Breast epithelium (tissue), 2 donors: ENCODE results near the gene ZNF536.

DNA sequence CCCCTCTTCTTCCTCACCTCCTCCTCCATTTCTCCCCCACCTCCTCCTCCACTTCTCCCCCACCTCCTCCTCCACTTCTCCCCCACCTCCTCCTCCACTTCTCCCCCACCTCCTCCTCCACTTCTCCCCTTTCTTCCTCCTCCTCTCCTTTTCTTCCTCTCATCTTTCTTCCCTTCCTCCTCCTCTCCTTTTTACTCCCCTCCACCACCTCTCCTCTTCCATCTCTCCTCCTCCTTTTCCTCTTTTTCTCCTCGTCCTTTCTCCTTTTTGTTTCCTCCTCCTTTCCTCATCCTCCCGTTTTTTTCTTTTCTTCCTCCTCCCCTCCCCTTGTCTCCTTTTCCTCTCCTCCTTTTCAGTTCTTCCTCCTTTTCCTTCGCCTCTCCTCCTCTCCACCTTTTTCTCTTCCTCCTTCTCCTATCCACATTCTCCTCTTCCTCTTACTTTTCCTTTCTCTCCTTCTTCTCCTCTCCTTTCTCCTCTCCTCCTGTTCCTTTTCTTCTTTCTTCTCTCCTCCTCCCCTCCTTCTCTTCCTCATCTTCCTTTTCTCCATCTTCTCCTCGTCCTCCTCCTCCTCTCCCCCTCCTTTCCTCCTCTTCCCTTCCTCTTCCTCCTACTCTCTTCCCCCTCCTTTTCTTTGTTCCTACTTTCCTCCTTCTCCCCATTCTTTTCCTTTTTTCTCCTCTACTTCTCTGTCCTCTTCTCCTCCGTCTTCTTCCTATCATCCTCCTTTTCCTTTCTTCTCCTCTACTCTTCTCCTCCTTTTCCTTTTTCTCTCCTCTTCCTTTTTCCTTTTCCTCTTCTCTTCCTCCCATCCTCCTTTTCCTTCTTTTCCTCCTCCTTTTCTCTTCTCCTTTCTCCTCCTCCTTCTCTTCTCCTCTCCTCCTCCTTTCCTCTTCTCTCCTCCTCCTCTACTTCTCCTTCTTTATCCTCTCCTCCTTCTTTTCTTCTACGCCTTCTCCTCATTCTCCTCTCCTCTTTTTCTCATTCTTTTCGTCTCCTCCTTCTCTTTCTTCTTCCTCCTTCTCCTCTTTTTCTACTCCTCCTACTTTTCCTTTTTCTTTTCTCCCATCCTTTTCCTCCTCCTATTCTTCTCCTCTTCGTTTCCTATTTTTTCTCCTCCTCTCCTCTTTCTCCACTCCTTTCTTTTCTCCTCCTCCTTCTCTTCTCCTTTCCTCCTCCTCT, 72.1 kb downstream of the ZNF91 start:
- PRO-cap: unidirectional peak, minus-strand start at position 256 of the sequence
- RAMPAGE, long total RNA, 2 experiments: no peak in any of the 2 experiments

DNA sequence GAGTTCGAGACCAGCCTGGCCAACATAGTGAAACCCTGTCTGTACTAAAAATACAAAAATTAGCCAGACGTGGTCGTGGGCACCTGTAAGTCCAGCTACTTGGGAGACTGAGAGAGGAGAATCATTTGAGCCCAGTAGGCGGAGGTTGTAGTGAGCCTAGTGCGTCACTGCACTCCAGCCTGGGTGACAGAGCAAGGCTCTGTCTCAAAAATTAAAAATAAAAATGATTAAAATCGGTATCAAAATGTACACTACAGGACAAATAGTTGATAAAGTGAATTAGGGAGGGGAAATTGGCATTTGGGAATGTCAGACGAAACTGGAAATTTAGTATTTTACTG, 1.5 kb downstream of the ZNF91 start:
- PRO-cap: no peak
- RAMPAGE, long total RNA, 2 experiments: no peak in any of the 2 experiments

- PRO-cap: no peak
- RAMPAGE, long total RNA, 2 experiments: no peak in any of the 2 experiments
Measured at GRCh38 chr19:23698685-23699847, 12.1 kb upstream of the ZNF675 start.

- PRO-cap: no peak
- RAMPAGE, long total RNA, 2 experiments: no peak in any of the 2 experiments
Measured at GRCh38 chr19:27761277-27761838, 1451.6 kb downstream of the UQCRFS1 start.

GRCh38 chr19:27767841-27768790, 1444.8 kb downstream of the UQCRFS1 start:
- PRO-cap: no peak
- RAMPAGE, long total RNA, 2 experiments: no peak in any of the 2 experiments

DNA sequence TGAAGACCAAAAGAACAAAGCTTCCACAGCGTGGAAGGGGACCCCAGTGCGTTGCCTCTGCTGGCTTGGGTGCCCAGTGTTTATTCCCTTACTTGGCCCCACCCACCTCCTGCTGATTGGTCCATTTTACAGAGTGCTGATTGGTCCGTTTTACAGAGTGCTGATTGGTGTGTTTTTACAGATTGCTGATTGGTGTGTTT, 1204.5 kb downstream of the UQCRFS1 start:
- PRO-cap: no peak
- RAMPAGE, long total RNA, 2 experiments: no peak in any of the 2 experiments

DNA sequence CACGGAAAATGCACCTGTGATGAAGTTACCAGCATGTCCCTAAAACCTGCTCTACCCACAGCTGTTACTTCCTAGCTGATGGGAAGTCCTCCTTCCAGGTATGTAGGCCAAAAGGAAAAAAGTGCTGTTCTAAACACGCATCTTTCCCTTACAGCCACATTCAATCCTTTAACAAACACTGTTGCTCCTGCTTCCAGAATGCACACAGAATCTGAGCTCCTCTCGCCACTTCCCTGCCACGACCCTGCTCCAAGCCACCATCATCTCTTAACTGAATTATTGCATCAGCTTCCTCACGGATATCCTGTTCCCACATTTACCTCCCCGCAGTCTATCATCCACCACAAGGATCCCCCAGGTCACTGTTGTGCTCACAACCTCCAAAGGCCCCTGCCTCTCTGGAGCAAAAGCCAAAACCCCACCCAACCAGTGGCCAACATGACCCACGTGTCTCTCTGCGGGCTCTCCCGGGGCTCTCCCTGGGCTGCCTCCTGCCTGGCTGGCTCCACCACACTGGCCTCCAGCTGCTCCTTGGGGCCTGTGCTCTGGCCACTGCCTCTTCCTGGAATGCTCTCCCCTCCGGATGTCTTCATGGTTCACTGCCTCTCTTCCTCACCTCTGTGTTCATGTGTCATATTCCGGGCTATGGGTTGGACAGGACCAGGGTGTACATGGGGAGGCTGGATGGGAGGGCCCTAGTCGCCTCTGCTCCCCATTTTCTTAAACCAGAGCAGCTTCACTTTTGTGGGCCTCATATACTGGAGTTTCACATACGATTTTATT, 809.3 kb downstream of the UQCRFS1 start:
- PRO-cap: no peak
- RAMPAGE, long total RNA, 2 experiments: no peak in any of the 2 experiments

DNA sequence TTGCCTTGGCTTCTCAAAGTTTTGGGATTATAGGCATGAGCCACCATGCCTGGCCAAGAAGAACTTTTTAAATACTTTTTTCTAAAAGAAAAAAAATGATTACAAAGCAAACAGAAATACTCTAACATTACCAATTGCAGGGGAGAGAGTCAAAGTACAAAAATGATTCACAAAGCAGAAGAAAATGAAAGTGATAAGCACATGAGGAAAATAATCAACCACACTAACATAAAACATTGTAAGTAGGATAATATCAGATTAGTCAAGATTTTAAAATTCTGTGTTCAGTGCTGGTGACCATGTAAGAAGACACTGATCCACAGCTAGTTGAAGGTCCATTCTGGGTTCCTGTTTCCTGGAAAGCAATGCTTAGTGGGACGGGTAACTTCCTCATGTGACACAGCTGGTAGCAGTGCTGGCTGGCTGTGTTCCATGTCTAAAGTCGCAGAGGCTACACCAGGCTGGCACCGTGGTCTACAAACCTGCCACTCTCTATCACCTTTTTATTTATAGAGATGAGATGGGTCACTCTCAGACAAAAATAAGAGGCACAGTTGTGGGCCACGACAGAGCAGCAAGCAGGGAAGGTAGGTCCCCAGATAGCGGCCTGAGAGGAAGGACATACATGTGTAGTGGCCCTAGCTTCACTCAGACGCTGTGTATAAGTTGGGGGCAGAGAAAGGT, 731.9 kb downstream of the UQCRFS1 start:
- PRO-cap: no peak
- RAMPAGE, long total RNA, 2 experiments: no peak in any of the 2 experiments

- PRO-cap: no peak
- RAMPAGE, long total RNA, 2 experiments: no peak in any of the 2 experiments
Measured at GRCh38 chr19:28542753-28543345, 670.1 kb downstream of the UQCRFS1 start.

GRCh38 chr19:28544401-28544962, 668.5 kb downstream of the UQCRFS1 start:
- PRO-cap: no peak
- RAMPAGE, long total RNA, 2 experiments: no peak in any of the 2 experiments

GRCh38 chr19:29178574-29178893, 34.4 kb downstream of the UQCRFS1 start:
- PRO-cap: no peak
- RAMPAGE, long total RNA, 2 experiments: no peak in any of the 2 experiments

DNA sequence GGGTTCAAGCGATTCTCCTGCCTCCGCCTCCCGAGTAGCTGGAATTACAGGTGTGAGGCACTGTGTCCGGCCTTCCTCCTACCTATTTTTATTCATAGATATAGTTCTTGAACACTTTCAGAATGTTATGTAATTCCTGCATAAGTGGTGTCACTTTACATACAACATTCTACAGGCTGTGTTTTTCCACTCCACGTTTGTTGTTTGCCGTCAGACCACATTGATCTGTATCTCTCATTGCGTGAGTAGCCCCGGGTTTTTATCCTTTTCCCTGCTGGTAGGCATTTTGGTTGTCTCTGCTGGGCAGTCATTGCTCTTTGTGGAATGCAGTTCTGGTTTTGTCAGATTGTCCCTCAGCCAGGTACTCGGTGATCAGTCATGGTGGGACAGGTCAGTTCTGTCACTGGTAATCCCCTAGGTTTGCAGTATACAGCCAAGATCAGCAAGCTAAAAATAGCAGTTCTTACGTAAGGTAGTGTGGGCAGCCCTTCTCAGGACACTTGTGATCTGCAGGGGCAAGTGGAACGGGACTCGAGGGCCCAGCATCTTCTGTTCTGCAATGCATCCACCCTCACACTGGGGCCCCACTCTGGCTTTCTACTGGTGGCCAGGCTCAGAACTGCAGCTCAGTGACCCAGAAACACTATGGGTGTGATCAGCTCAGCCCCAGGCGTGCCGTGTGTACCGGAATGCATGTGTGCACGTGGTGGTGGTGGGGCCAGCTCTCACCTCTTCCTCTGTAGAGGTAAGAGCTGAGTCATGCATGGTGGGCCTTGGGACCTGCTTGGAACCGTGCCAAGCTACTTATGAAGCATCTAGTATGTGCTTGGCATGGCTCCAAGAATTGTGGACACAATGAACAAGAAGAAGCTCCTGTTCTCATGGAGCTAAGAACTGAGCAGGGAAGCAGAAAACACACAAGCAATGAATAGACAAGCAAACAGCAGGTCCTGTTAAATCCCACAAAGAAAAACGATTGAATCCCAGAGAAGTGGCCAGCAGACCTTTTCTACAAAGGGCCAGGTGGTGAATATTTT, 6.2 kb downstream of the PLEKHF1 start:
- PRO-cap: no peak
- RAMPAGE, long total RNA, 2 experiments: no peak in any of the 2 experiments

DNA sequence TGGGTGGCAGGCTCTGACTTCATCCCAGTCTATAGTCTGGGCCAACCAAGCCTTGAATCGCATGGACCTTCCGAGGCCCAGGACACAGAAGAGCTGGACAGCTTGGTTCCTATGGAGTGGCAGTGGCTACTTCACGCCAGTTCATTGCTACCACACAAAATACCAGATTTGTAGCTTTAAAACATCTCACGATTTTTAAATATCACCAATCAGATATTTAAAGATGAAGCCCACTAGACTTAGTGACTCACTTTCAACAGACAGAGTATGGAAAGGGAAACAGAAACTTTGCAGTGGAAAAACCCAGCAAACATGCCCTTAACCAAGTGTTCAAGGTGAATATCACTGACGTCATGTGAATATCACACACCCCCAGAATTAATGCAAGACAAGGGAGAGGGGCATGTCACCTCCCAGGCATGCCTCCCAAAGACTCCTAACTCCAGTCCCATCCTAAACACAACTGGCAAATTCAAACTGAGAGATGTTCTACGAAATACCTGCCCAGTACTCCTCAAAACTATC, 10.2 kb downstream of the C19orf12 start:
- PRO-cap: no peak
- RAMPAGE, long total RNA, 2 experiments: no peak in any of the 2 experiments

- PRO-cap: no peak
- RAMPAGE, long total RNA, 2 experiments: no peak in any of the 2 experiments
Measured at GRCh38 chr19:29708145-29709204, 6.6 kb downstream of the C19orf12 start.

GRCh38 chr19:29760016-29760462, 45.0 kb upstream of the C19orf12 start:
- PRO-cap: no peak
- RAMPAGE, long total RNA, 2 experiments: no peak in any of the 2 experiments

- PRO-cap: no peak
- RAMPAGE, long total RNA, 2 experiments: no peak in any of the 2 experiments
Measured at GRCh38 chr19:29806095-29806801, 5.5 kb upstream of the CCNE1 start.

DNA sequence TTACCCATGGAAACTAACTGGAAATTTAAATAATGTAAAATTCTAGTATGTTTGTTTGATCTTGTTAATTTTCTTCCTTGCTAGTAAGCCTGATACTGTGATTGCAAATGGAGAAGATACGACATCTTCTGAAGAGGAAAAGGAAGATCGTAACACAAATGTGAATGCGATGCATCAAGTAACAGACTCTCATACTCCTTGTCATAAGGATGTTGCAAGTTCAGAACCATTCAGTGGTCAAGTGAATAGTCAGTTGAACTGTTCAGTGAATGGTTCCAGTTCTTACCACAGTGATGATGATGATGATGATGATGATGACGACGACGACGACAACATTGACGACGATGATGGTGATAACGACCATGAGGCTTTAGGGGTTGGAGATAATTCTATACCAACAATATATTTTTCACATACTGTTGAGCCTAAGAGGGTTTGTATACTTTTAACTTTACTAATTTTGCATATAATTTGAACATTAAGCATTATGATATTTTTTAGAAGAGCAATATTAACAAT, 66.9 kb downstream of the URI1 start:
- PRO-cap: no peak
- RAMPAGE, long total RNA, 2 experiments: no peak in any of the 2 experiments

DNA sequence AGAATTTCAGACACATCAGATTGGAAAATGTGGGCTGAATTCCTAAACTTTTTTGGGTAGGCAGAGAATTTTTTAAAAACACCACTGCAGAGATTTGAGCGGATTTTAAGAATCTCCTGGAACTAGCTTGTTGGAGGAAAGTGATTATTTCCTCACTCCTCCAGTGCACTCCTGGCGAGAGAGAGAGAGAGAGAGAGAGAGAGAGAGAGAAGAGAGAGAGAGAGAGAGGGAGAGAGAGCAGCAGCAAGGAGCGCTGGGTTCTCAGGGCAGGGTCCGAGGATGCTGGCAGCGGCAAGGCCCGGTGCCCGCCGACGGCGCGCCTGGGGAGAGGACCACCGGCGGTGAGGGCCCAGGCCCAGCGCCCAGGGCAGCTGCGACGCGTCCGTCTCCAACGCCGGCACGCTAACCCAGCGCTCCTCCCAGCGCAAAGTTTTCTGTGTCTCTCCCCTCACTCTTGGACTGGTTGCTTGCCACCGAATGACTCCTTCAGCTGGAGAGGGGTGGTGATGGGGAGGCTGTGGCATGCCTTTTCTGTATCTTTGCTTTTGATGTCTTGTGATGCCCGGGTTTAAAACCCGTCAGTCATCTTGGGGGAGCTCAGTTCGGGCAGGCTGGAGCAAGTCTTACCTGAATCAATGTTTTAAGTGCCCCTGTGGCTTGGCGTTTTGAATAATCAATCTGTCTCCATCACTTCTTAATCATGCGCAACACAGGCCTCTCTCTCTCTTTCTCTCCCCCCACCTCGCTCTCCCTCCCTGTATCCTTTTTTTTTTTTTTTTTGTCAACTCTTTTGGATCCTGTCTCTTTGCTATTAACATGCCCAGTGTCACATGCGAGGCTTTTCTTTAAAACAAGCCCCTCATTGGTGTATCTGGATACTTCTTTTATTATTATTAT, 148.7 kb upstream of the ZNF536 start:
- PRO-cap: no peak
- RAMPAGE, long total RNA, 2 experiments: no peak in any of the 2 experiments

- PRO-cap: no peak
- RAMPAGE, long total RNA, 2 experiments: no peak in any of the 2 experiments
Measured at GRCh38 chr19:30372048-30372544, at the start of gene ZNF536. Gene ZNF536 (plus strand): TSS chr19:30372384.

DNA sequence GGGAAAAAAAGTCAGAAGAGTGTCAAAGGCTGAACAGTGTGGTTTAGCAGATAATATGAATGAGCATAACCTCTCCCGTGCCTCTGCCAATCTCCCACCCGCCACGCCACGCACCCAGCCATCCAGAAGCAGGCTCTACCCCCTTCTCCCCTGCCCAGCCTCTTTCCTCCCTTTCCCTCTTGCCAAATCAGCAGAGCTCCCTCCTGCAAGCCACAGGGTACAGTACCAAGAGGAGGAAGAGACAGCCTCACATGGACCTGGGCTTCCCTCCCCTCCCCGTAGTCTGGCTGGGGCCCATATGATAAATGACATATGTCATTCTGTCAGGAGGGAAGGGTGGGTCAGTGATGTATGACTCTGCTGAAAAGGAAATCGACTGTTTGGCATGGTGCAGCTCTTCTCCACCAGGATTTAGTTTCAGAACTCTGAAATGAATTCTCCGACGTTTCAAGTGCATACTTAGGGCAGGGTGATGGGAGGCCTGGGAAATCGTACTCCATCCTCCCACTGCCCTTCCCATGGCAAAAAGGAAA, 9.9 kb downstream of the TSHZ3 start:
- PRO-cap: no peak
- RAMPAGE, long total RNA, 2 experiments: no peak in any of the 2 experiments